ENCODE measurements around a stretch of chr1.

GRCh38 chr1:231818183-231818631 lies 191.6 kb downstream of the DISC1 start:
- RRBS: no CpG with 5 or more reads among the region's 6 CpGs

DNA sequence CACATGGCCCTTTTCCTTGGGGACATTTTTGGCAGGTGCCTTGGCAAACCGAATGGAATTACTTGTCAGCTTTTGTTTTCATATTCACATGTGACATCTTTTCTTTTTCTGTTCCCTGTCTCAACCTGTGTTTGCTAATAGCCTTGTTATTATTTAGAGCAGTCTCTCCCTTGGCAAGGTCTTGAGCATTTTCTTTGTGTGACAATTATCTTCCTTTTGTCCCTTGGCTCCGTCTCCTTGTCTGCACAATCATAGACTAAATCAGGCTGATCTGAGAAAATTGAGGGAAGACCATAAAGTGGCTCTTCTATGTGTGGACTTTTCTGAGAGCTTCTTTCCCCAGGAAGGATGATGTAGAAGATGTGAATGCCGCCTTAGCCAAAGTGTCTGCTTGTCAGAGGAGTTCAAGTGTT lies 192.0 kb downstream of the DISC1 start:
- RRBS: no CpG with 5 or more reads among the region's 3 CpGs

GRCh38 chr1:231831983-231832884 lies 205.6 kb downstream of the DISC1 start:
- RRBS: no CpG with 5 or more reads among the region's 7 CpGs

DNA sequence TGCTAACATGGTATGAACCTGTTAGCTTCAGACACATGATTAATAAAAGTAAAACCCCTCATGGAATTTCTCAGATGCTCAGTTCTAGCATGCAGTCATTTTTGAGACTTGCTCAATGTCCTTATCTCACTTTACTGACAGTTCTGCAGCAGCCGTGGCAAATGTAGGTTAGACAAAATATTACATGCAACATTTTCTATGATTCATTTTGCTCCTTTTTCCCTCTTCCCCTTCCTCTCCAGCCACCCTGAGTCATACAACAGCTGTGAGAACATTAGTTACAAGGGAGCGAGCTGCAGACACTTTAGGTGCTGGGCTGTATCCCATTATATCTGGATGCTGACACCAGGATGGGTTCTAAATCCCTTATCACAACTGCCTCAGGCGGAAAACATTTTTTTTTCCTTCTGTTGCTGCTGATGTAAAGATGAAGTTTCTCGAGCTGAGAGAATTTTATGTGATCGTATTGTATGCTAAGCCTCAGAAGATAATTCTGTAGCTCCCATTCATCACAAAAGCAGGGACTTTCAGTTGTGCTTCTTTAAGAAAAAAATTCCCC lies 344.8 kb downstream of the DISC1 start:
- RRBS: no CpG with 5 or more reads among the region's 5 CpGs

GRCh38 chr1:232306107-232306908 lies 323.6 kb downstream of the SIPA1L2 start:
- RRBS: no CpG with 5 or more reads among the region's 7 CpGs

DNA sequence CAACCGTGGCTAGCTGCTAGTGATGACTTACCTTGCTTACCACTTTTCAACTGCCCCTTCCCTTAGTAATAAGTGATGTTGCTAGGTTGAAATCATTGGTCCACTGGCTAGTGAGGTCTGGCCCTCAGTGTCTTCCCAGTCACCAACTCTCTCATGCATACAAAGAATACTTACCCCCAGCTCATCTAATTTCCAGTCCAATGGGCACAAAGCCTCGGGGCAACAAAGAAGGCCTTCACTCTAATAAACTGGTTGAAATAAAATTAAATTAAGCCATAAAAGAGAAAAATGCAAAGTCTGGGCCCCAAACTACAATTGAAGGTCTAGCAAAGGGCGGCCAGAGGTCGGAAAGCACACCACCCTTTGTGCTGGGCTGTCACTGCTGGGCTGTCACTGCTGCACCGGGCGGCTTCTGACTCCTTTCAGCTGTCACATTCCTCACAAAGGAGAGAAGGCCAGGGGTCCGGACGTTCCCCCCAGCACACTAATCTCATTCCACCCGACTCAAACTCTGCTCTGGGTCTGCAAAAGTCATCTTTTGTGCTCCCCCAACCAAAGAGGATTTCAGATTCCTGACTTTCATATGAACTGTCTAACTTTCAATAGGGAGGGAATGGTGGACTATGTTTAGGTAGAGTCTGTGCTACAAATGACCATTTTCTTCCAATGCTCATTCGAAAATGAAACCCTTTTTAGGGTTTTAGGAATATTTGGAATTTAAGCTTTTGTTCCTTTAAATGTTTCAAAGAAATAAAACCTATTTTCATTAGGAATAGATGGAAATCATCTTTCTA lies 34.7 kb downstream of the SIPA1L2 start:
- RRBS: 88% methylated on average over 3 of the region's 10 CpGs

DNA sequence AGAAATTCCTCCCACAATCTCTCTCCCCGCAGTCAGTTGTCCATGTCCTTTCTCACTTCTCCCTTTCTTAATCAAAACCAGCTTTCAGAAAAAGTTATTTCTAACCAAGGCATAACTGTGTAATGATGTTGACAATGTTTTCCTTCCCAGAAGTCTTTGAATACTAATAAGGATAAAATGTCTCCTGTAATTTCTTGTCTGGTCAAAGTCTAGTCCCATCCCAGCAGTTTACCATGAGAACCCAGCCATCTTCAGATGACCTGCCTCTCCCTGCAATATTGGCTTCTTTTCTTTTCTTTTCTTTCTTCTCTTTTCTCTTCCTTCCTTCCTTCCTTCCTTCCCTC lies 60.7 kb upstream of the SIPA1L2 start:
- RRBS: no CpG with 5 or more reads among the region's 1 CpG

DNA sequence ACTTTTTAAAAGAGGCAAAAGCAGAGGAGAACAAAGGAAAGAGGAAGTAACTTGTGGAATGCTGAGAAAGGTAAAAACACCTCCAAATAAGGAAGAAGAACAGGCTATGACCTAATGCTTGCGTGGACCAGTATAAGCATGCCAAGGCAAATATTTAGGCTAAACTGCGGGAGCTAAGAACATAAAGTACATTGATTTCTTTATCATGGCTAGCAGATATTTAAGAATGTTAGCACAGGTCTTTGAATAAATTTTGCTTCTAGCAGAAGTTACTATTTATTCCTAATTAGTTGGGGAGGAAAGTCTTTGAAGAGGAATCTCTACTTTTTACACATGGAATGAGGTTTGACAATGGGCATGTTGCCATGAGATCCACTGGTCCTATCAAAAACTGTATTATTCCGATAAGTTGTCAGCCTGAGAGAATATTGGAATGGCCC lies 59.4 kb upstream of the MAP10 start:
- RRBS: no CpG with 5 or more reads among the region's 3 CpGs

DNA sequence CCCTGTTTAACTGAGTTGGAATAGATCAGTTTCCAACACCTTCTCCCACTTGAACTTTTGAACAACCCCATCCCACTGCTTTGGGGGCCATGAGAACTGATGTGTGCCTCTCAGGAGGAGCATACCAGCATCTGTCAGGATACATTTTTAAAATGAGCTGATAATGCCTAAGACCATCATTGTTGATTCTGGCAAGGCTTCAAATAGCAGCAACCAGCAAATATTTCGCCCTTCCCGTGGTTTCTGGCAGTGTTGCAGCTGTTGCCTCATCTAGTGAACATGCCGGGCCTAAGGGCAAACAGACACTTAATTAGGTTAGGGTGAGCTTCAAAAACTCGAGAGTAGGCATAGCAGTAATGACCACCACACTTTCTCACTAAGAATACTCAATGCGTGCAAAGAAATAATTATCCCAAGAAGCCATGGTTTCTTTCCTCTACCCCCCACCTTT lies 63.7 kb downstream of the MAP10 start:
- RRBS: no CpG with 5 or more reads among the region's 5 CpGs

- RRBS: no CpG with 5 or more reads among the region's 6 CpGs
These were observed 39.7 kb downstream of the MAP3K21 start for GRCh38 chr1:233367013-233367755.

- RRBS: no CpG with 5 or more reads among the region's 6 CpGs
These were observed 11.5 kb downstream of the KCNK1 start for GRCh38 chr1:233625093-233626035.

DNA sequence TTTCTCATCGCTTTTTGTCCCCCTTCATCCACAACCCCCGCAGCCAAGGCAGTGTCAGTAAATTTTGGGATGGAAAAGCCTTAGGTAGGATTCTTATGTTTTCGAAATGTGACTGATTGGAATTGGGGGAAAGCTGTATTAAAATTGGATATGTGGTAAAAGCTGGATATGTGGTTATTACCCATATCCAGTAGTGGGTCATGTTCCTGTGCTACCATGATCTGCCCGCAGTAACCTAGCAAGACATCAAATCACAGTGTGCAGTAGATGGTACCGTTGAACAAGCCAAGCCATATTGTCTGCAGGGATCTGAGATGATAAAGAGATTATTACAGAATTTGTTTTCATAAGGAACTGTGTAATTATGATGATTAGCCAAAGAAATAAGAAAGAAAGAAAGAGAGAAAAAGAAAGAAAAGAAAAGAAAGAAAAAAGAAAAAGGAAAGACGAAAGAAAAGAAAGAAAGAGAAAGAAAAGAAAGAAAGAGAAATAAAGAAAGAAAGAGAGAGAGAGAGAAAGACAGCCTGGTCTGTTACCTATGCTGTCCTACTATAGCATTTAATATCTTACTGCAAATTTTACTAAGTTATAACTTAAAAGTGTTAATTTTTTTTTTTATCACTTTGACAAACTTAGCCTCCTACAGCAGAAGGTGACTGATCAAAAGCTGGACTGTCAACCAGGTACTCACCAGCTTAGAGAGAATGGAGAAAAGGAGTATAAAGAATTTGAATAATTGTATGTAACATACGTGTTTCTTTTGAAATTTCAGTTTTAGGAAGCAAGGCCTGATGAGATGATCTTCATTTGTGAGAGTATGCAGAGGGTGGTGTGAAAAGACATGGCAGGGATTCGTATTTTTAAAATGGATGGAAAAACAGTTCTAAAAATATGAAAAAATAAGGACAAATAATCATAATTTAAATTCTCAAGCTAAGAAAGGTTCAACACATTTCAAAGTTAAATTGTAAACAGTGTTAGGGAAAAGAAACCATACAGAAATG lies 43.6 kb downstream of the KCNK1 start:
- RRBS: no CpG with 5 or more reads among the region's 8 CpGs

- RRBS: no CpG with 5 or more reads among the region's 5 CpGs
These were observed 80.2 kb downstream of the KCNK1 start for GRCh38 chr1:233693959-233694645.

DNA sequence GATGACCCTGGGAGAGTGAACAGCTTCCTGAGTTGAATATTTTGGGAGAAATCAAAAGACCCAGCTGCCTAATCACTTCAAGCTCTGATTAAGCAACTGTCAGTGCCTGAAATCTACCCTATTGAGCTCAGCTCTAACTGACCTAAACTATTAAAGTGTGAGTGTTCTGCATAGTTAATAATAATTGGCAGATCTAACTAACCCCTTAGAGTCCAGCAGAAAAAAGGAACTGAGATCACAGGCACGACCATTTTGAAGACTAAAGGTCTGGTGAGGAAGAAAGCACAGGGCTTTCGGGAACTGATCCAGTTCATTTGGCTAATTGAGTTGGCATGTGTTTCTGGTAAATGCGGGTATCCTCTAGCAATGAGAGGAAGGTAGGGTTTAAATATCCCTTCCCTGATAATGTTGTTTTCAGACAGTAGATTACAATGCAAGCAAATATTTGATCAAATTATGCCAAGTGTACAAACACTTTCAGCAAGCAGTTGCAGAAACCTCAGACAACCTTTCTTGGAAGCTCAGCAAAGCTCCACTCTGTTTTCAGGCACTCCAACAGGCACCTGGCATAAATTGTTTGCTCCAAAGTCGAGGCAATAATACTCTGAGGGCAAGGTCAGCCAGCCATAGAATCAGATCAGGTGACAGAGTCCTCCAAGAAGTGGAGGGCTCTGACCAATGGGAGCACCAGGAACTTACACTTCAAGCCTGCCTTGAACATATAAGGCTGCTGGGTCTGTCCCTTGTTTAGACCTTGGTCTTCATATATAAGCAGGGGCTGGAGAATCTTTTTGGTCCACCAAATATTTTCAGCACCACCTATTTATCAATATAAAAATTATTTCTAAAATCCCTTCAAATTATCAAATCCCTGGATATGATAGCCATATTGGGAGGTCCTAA lies 100.9 kb downstream of the KCNK1 start:
- RRBS: no CpG with 5 or more reads among the region's 4 CpGs

GRCh38 chr1:233723485-233723822 lies 109.5 kb downstream of the KCNK1 start:
- RRBS: no CpG with 5 or more reads among the region's 5 CpGs

DNA sequence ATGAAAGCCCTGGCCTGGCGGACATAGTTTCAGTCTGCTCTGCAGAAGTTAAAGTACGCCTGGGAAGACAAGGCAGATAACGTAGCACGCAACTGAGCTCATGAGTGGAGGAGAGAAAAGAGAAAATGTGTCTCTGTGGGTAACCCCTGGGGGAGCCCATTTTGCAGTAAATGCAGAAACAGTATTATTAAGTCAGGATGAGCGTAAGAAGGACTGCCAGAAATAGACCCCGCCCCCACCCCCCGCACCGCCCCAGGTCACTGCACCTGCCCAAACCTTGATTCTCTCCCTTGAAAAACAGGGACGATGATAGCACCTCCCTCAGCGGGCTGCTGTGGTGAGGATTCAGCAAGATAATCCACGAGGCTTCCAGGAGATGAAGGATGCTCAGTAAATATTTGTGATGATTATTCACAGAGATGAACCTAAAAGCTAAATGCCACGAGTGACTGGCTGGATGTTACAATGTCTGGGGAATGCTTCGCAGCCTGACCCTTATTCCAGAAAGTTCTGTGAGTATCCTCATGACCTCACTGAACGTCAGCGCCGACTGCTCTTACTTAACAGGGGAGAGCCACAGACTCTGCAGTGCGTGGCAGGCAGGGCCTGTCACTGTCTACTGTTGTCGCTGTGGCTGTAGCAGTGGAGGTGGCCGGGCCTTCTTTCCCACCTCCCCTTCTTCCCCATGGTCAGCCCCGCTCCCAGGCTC lies 51.9 kb upstream of the TARBP1 start:
- RRBS: no CpG with 5 or more reads among the region's 20 CpGs

- RRBS: no CpG with 5 or more reads among the region's 4 CpGs
These were observed 63.0 kb downstream of the IRF2BP2 start for GRCh38 chr1:234547002-234547302.

DNA sequence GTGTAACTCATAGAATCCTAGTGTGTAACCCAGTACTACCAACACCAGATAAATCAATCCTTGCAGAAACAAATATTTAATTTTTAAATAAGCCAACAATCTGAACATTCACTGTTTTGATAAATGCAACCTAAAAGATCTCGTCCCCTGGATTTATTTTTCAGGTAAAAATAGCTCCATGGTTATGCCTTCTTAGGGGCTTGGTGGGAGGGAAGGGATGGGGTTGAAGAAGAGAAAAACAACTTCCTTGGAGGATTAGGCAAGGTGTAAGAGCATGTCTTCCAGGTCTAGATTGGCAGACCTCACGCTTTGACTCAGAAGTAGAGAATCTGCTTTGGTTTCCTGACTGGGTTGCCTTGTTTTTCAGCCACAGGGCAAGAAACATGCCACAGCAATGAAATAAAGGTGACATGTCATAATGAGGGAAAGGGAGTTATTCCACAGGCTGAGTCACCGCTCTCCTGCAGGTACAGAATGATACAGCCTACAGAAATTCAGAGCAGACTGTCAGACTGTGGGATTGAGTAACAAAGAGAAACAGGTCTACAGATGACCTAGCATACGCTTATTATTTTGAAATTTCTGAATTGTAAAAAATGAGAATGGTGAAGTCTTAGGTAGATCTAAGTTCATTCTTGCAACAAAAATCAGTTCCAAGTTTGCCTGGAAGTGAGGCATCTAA lies 45.4 kb downstream of the IRF2BP2 start:
- RRBS: no CpG with 5 or more reads among the region's 4 CpGs

- RRBS: no CpG with 5 or more reads among the region's 5 CpGs
These were observed 27.7 kb downstream of the IRF2BP2 start for GRCh38 chr1:234582266-234582642.

DNA sequence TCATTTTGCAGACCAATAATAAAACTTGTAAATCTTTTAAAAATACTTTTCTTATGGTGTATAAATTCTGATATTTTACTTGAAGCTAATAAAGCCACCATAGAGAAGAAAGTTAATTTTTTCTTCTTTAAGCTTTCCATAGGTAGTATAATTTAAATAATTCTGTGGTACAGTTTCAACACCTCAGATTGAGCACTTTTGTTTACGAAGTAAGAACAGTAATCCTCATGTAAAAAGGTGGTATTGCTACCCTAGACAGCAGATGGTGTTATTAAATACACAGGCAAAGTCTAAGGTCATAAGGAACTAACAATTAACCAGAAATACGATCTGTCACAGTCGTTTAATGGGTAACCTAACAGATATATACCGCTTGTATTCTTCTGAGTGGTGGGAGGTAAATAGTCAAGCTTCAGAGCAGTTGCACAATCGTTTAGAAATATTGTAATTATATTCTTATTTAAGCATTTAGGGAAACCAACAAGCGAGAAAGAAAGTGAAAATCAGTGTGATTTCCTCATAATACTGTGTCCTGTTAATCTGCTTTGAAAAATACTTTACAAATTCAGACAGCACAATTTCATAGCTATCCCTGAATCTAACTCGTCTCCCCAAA lies 9.8 kb upstream of the IRF2BP2 start:
- RRBS: no CpG with 5 or more reads among the region's 7 CpGs

All from SK-N-MC (cell line).